Pericardium (tissue), 1 donor: ENCODE results near the gene CYTH1.

DNA sequence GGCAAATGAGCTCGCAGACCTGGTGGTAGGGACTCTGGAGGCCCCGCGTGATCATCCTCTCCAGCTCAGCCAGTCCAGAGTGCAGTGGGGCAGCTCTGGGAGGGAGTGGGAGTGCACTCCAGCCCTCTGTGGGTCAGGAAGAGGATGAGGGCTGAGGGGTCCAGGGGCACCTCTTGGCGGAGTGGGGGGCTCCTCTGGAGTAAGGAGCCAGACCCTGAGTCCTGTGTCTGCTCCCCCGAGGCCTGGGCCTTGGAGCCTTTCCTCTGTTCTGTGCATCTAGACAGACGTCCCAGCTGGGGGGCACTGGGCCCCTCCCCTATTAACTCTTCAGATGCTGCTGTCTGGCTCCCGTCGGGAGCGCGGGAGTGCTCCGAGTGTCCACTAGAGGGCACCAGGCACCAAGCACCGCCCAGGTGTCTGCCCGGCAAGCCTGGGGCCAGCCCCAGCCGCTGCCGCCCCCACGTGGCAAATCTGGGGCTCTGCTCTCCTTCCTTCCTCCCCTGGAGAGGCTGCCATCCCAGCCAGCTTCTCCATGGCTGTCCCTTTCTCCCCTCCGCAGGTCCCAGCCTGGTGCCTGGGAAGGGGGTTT, 19.3 kb downstream of the TMEM235 start:
- RRBS: no CpG with 5 or more reads among the region's 17 CpGs

DNA sequence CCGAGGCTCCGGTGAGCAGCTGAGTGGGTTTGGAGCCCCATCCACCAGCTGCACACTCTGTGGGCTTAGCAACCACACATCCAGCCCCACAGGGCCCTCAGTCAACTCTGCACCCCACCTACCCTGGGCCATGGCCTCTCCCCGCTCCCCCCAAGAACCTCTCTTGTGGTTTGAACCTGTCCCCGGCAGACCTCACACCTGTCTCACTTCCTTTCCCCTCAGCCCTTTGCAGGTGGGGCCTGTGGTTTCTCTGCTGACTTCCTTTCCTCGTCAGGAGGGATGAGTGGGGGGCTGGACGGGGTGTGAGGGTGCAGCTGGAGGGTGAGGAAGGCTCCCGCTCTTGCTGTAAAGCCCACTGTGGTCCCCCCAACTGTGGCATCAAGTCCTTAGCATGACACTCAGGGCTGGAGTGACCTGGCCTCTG, 20.9 kb downstream of the TMEM235 start:
- RRBS: no CpG with 5 or more reads among the region's 7 CpGs

DNA sequence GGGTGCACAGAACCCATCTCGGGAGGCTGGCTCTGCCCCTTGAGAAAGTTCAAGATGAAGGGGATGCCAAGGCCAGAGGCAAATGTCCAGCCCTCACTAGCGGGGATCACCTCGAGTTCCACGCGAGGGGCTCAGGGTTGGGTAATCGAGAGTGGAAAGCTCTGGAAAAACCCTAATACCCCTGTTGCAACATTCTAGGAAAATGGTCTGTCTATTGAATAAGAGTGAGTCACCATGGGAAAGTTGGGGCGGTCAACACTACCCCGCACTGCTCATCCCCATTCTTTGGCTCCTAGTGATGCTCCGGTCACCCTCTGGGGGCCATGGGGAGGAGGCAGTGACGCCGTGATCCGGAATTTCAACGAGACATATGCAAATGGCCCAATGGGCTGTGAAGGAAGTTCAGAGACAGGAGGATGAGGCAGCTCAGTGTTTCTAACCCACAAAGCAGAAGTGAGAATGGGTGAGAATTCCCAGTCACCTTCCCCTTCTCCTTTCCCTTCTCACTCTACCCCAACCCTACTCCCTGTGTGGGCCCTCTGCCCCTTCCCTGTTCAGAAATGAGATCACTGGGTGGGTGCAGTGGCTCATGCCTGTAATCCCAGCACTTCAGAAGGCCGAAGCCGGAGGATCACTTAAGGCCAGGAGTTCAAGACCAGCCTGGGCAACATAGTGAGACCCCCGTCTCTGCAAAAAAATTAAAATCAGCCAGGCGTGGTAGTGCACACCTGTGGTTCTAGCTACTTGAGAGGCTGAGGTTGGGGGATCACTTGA, 22.4 kb downstream of the SOCS3 start:
- RRBS: 75% methylated on average over 4 of the region's 17 CpGs

DNA sequence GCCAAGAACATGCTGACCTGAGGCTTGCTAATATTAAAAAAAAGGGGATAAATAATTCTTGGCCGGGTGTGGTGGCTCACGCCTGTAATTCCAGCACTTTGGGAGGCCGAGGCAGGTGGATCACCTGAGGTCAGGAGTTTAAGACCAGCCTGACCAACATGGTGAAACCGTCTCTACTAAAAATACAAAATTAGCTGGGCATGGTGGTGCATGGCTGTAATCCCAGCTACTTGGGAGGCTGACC, 957 bp downstream of the PGS1 start:
- RRBS: no CpG with 5 or more reads among the region's 4 CpGs

- RRBS: no CpG with 5 or more reads among the region's 21 CpGs
Measured at GRCh38 chr17:78411134-78411931, 32.9 kb downstream of the PGS1 start.

- RRBS: no CpG with 5 or more reads among the region's 6 CpGs
Measured at GRCh38 chr17:78638801-78639273, 61.6 kb upstream of the DNAH17 start.

DNA sequence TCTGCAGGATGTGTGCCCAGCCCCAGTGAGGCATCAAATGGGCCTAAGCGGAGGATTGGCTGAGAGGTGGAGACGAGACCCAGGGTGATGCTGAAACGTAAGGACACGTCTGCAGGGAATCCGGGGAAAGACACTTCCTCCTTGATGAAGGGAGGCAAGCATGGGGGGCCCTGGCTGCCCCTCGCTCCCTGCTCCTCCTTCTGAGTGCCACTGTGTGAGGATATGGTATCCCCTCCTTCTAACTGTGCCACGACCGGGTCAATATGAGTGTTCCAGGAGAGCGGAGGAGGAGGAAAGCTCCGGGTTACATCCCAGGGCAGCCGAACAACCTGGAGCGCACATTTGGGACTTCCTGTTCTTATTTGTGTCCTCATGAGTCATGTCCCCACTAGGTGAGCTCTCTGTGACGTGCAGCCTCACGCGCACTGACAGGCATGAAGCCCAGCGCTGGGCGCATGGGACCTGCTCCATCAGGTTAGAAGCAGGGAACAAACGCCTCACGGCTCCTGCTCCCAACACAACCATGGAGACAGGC, 92.8 kb upstream of the DNAH17 start:
- RRBS: 100% methylated on average over 2 of the region's 19 CpGs

DNA sequence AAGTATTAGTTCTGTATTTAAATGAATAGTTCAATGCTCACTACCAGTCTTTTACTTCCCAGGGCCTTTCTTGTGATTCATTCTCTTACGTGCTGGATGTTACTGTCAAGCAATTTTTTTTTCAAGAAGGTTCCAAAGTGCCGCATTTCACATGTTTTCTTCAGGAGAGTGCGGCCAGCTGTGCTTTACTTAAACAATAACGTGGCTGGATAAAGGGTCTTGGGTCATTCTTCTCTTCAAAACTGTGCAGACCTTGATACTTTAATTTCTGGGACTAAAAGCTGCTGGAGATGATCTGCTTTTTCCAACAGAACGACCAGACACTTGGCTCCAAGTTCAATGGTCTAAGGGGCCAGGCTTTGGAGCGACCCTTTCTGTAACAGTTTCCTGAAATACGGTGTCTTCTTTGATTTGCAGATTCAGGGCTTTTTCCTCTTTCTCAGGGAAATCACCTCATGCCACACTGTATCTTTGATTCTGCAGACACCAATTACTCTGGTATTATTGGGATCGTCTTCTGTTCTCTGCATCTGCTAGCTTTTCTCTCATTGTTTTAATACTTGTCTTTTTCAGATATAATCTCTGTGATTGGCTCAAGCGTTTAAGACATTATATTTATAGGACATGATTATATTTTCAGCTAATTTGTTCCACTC, 96.3 kb downstream of the CYTH1 start:
- RRBS: no CpG with 5 or more reads among the region's 9 CpGs

DNA sequence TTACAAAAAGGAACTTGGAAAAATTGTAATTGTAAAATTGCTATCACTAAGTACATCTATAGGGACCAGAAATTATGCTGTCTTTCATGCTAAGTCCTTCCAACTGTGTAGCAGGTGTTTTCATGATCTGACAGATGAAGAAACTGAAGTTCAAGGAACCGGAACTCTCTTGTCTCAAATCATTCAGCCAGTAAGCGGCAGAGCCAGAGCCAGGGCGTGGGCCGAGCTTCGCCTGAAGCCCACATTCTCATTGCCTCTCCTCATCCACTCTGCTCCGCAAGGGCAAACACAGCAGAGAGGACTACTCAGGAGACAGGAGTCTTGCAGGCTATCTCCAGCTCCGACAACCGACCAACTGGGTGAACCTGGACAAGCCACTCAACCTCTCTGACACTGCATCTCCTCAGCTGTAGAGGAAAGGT, 73.0 kb downstream of the CYTH1 start:
- RRBS: no CpG with 5 or more reads among the region's 8 CpGs

DNA sequence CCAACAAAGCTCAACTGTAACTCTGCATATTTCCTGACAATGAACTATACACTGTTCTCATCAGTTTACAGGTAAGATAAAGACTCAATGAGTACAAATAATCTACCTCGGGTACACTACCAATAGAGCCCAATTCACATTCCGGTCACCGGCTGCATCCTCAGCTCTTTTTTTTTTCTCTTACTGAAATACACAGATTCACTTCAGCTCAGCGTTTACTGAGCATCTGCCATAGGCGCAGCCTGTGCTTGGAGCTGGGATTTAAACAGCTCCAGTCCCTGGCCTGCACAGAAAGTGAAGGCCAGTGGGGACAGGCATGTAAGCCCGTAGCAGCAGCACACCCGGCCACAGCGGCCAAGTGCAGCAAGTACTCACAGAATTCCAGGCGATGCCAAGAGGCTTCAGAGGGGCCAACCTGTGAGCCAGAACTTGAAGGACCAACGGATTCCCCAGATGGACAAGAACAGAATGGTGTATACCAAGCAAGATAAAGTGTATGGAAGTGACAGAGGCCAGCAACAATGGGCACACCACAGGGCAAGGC, 48.7 kb downstream of the CYTH1 start:
- RRBS: no CpG with 5 or more reads among the region's 10 CpGs

DNA sequence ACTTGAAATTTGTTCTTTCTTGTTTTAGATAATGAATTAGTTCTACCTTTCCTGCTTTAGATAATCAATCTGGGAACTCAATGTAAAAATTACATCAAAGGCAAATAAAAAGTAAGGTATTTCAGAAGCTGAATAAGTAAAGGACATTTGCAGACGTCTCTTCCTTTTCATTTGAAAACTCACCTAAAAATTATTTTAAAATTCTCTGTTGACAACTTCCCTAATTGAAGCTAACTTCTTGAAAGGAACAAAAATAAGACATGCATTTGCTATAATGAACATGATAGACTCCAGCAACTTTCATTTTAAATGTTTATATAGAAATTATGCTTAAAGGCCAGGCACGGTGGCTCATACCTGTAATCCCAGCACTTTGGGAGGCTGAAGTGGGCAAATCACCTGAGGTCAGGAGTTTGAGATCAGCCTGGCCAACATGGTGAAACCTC, 6.5 kb downstream of the CYTH1 start:
- RRBS: no CpG with 5 or more reads among the region's 2 CpGs

GRCh38 chr17:78782039-78782432, at the start of gene CYTH1:
Gene CYTH1 (minus strand): TSS chr17:78782273.
- RRBS: 1% methylated on average over 54 of the region's 71 CpGs

DNA sequence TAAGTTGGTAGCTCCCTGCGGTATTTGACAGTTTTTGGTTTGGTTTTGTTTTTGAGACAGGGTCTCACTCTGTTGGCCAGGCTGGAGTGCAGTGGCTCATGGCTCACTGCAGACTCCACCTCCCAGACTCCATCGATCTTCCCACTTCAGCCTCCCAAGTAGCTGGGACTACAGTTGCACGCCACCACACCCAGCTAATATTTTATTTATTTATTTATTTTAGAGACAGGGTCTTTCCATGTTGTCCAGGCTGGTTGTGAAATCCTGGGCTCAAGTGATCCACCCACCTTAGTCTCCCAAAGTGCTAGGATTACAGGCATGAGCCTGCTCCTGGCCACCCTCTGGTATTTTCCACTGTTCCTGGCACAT, 3.4 kb upstream of the CYTH1 start:
- RRBS: no CpG with 5 or more reads among the region's 3 CpGs

DNA sequence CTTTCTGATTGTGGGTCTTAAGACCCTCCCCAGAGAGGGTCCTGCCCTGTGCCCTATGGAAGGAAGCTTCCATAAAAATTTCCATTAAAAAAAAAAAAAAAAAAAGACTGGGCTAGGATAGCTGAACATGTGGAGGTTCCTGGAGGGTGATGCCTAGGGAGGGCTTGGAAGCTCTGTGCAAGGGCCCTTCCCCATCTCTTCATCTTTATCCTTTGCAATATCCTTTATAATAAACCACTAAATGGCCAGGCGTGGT, 3.8 kb upstream of the CYTH1 start:
- RRBS: no CpG with 5 or more reads among the region's 1 CpG

- RRBS: 81% methylated on average over 1 of the region's 3 CpGs
Measured at GRCh38 chr17:78792178-78792550, 10.1 kb upstream of the CYTH1 start.

DNA sequence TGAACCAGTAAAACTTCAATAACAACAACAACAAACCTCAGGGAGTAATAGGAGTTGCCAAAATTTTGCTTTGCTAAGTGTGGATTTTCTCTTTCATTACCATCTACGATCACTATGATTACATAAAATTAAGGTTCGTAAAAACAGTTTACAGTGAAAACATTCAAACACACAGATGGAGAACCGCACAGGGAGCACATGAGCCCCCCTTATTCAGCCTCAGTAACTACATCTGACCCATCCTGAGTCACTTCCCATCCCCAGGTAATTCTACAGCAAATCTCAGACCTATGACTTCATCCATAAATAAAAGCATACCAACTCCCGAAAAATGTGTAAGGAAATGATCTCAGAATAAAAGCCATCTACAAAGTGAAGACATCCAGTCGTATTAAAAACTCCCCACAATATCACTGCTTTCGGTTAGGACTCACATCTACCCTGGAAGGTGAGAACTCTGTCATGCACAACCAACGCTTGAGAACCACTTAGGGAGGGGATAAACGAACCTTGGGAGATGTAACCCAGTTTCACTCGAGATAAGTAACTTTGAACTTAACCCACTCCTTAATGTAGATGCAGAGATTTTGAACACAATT, 1.4 kb downstream of the USP36 start:
- RRBS: no CpG with 5 or more reads among the region's 9 CpGs

DNA sequence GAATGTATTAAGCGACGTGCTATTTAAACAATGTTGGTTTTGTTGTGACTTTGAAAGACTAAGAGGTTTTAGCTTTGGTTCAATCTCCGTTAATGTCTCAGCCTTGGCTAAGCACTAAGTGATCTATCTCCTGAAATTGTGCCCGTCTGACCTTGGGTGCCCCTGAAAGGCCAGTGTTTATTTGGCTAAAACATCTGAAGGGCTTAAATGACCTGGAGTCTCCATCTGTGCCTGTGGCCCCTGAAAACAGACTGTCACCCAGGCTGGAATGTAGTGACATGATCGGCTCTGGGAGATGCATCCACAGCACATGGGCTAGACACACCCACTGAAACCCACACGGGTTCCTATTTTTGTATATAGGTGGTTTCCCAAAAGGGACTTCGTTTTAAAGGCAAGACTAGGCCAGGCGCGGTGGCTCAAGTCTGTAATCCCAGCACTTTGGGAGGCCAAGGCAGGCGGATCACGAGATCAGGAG, 13.5 kb downstream of the CEP295NL start:
- RRBS: no CpG with 5 or more reads among the region's 11 CpGs

GRCh38 chr17:78893530-78894272, 9.3 kb downstream of the CEP295NL start:
- RRBS: no CpG with 5 or more reads among the region's 10 CpGs

DNA sequence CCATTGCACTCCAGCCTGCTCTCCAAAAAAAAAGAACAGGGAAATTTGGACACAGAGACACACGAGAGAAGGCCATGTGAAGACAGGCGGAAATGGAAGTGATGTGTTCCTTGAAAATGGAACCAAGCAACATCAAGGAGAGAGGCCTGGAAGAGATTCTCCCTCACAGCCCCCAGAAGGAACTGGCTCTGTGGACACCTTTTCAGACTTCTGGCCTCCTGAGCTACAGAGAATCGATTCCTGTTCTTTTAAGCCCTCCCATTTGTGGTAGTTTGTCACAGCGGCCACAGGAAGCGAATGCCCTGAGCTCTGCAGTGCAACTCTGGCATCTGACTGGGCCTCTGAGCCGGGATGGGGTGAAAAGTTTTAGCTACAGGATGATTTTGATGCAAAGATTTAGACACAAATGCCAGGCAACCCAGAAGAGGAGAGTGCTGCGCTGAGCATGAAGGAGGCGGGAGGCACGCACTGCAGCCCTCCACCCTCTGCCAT, 2.4 kb downstream of the TIMP2 start:
- RRBS: no CpG with 5 or more reads among the region's 9 CpGs

GRCh38 chr17:78975076-78975663, 4.6 kb downstream of the LGALS3BP start:
- RRBS: no CpG with 5 or more reads among the region's 11 CpGs